Hematopoietic multipotent progenitor cell (in vitro differentiated cells): ENCODE measurements around a stretch of chr18.

DNA sequence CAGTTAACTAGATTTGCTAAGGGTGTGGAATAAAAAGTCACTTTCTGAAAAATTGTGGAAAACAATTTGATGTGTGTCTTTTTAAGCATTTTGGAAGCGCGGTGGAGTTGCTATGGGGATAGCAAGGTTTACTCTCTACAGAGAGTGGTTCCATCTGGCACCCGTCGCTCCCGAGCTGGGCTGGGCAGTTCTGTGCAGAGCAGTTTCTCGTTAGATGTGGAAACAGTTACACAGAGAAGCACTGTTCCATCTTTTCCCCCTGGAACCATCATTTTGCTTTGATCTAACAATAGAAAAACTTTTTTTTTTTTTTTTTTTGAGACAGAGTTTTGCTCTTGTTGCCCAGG lies 17.4 kb downstream of the LDLRAD4 start:
- CAGE, long polyA plus RNA, result no peak

GRCh38 chr18:13268060-13268369 lies 49.5 kb downstream of the LDLRAD4 start:
- CAGE, long polyA plus RNA, result no peak

DNA sequence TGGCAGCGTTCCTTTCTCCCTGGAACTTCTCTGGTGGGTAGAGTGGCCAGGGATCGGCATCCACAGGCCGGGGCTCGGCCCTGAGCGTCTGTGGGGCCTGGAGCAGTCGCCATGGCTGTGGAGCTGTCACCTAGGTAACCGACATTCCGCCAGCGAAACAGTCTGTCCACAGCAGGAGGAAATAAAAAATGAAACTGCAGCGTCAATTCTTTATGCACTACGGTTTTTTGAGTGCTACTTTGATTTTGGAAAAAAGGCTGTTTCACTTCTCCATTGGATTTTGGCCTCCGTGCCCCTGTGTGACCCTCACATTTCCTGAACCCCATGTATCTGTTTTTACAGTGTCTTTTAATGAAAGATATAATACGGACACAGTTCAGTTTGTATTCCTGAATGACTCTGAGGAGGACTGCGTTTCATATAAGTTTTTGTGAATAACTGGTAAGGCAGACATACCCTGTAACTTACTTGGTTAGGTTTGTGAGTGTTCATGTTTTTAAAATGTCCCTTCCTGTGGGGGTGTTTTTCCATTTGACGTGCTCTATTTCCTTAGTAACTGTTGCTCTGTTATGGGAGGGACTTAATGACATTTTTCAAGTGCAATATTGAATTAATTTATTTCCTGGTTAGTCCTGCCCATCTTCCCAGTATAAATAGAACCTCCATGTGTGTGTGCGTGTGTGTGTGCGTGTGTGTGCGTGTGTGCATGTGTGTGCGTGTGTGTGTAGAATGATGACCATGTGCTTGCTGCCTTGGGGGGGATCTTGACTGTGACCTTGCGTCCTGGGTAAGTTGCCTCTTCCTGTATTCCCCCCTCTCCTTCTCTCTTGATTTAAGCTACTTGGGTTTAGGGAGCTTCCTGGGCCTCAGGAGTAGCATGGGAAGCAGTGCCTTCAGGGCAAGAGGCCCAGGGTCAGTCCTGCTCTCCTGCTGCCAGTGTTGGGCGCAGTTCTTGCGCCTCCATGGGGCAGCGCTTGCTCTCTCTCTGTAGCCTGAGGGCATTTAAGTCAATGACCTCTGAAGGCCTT lies 163.7 kb downstream of the LDLRAD4 start:
- CAGE, long polyA plus RNA, result no peak

DNA sequence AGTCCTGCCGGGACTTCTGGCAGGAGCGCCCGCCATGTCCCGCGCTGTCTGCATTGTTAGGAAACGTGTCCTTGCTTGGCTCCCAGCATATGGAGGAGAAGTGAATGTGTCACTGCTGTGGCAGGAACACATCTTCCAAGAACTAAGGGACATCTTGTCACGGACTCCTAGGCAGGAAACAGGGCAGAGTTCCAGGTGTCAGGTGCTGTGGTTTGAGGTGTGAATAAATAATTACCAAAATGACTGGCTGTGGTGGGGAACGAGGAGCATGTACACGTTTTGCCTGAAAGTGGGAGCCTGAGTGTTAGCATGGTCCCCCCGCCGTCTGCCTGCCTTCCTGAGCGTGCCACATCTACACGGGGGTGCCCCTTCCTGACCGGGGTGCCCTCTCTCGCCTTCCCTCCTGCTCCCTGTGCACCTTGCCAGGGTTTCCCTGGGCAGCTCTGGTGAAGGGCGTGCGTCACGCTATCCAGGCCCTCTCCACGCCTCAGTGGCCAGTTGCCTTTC lies 237.5 kb downstream of the LDLRAD4 start:
- CAGE, long polyA plus RNA, result no peak

- CAGE, long polyA plus RNA, result no peak
Observed at GRCh38 chr18:13460571-13461670, 242.4 kb downstream of the LDLRAD4 start.

GRCh38 chr18:13489717-13490453 lies 236.5 kb downstream of the FAM210A start:
- CAGE, long polyA plus RNA, result no peak

DNA sequence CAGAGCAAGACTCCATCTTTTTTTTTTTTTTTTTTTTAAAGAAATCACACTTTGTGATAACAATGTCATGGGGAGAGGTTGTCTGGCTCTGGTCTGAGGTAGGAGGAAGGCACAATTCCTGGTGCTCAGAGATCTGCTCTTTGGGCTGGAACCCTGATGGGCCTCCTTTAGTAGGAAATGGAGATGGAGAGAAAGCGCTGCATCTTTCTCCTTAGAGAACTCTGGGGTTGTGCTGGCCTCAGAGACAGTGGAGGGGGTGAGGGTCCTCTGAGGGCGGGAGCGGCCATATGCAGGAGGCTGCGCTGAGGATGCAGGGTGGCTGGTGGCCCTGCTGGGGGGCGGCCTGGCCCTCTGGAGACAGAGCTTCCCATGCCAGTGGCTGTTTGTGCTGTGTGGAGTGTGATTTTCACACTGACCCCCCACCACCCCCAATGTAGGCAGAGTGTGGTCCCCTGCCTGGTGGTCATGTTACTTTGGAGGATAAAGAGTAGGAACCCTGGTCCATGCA lies 194.7 kb downstream of the FAM210A start:
- CAGE, long polyA plus RNA, result no peak

- CAGE, long polyA plus RNA, result no peak
Observed at GRCh38 chr18:13544040-13544813, 182.1 kb downstream of the FAM210A start.

DNA sequence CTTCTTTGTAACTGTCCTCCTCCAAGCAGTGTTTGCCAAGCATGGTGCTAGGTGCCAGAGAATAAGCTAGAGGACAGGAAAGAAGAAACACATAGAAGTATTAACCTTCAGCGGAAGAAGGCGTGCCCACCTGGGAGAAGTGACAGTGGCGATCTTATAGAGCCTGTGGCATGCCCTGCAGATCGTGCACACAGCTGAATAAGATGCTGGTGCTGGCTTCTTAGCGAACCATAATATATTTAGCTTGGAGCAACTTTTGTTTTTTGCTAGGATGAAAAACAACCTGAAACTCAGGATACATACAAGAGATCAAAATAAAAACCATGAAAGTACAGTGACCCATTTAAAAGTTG lies 147.9 kb downstream of the FAM210A start:
- CAGE, long polyA plus RNA, result no peak

DNA sequence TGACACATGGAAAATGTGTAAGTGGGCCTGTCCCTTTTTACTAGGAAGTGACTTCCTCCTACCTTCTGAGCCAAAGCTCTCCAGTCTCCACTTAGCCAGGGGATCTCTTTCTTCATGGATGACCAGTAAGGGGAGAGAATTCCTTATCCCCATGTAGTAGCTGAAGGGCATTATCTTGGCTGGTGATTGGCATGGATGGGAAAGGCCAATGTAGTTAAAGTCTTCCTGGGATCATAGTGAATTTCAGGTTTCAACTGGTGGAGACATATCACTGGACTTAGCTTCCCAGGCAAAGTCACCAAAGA lies 147.0 kb downstream of the FAM210A start:
- CAGE, long polyA plus RNA, result no peak

DNA sequence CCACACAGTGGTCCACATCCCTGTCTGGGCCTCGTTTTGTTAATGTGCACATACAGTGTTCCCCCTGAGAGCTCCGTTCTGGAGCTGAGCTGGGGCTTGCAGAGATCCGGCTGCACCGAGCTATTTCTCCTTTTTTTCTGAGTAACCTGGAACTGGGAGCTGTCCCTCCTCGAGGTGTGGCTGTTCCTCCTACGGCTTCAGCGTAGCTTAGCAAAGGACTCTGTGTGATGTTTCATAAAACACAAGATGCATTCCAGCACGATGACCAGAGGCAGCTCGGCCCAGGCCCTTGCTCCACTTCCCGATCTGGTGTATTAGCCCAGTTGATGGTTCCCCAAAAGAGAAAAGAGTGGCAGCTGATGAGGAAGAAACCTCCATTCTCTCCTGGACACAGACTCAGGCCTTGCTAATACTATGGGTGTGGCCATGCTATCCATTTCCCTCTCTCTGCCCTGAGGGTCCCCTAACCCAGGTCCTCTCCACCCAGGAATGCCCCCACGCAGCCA lies 103.0 kb downstream of the FAM210A start:
- CAGE, long polyA plus RNA, result no peak

- CAGE, long polyA plus RNA, result no peak
Observed at GRCh38 chr18:14450691-14451012, 92.7 kb downstream of the POTEC start.

GRCh38 chr18:14969905-14970558 lies 222.1 kb downstream of the ANKRD30B start:
- CAGE, long polyA plus RNA, result no peak

DNA sequence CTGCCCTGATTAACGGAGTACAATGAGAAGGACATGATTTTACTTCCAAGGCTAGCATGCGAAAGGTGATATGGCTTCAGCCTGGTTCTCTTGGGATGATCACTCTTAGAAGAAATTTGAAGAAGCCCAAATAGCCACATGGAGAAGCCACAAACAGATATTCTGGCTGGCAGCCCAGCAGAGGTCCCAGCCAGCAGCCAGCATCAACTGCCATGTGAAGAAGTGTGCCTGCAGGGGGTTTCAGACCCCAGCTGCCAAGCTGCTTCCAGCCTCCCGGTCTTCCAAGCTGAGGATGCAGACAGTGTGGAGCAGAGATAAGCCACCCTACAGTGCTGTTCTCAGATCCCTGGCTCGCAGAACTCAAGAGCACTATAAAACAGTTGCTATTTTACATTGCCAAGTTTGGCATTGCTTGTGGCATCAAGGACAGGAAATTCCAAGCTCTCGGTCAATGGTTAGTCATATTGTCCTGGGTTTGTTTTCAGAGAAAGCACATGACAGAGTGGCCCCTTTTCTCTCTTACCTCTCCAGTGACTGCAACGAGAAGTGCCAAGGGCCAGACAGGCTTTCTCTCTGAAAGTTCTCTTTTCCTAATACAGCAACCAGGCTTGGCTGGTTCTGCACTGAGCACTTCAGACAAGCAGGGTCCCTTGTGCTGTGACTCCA lies 223.6 kb downstream of the ANKRD30B start:
- CAGE, long polyA plus RNA, result no peak

- CAGE, long polyA plus RNA, result no peak
Observed at GRCh38 chr18:21004626-21005204, 106.9 kb downstream of the ROCK1 start.

DNA sequence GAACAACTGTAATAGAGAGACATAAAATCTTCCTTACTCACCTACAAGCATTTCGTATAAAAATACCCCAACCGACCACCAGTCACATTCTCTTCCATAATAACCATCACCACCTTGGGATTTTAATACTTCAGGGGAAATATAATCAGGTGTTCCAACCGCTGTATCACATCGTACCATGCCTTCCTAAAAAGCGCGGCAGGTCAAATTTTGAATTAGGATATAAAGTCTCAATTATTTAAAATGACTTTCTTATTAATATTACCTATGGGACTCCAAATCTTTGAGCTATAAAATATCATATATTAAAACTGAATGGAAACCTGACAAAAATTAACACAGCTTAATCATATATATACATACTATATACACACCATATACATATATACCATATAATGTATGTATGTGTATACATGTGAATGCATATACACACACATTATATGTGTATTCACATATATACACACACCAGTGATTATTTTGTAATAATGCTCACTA lies 69.0 kb downstream of the ROCK1 start:
- CAGE, long polyA plus RNA, result no peak

GRCh38 chr18:21079167-21079733 lies 32.4 kb downstream of the ROCK1 start:
- CAGE, long polyA plus RNA, result no peak

GRCh38 chr18:21697844-21698259 lies 6.7 kb downstream of the ABHD3 start:
- CAGE, long polyA plus RNA, result no peak

- CAGE, long polyA plus RNA, result no peak
Observed at GRCh38 chr18:21856692-21857342, 116.2 kb downstream of the MIB1 start.

- CAGE, long polyA plus RNA, result no peak
Observed at GRCh38 chr18:22166041-22166621, 3.3 kb upstream of the GATA6 start.